T-cell (primary cell): ENCODE data around the gene MAP3K4.

GRCh38 chr6:160035497-160036232 lies 66.8 kb downstream of the IGF2R start:
- PRO-cap, 7 experiments, result no peak in any of the 7 experiments

GRCh38 chr6:160057492-160058152 lies 64.0 kb upstream of the SLC22A1 start:
- PRO-cap, 7 experiments, result no peak in any of the 7 experiments

- PRO-cap, 7 experiments, result no peak in any of the 7 experiments
These were observed 51.9 kb upstream of the SLC22A1 start for GRCh38 chr6:160069601-160070223.

DNA sequence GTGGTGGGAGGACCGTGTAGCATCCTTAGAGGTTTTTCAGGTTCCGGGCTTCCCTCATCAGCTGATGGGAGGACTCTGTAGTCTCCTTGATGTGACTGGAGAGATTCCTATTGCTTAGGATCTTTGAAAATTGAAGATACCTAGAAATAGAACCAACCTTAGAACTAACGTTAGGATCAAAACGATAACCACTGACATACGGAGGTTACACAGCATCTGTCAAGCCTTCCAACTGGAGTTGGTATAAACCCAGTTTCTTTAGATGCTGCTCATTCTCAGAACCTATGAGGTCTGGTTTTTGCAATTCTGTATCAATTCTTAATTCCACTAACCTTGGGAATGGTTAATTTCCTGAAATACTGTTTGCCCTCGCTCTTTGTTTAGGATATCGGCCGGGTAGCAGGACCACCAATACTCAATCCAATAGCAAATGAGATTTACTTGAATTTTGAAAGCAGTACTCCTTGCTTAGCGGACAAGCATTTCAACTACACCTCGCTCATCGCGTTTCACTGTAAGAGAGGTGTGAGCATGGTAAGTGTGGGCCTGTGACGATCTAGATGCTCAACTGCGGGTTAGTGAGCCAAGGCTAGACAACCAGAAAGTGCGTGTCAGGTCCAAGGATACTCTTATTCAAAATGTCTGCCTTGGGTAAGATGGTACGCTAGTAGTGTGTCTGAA lies 46.0 kb upstream of the SLC22A1 start:
- PRO-cap, 7 experiments, result no peak in any of the 7 experiments

DNA sequence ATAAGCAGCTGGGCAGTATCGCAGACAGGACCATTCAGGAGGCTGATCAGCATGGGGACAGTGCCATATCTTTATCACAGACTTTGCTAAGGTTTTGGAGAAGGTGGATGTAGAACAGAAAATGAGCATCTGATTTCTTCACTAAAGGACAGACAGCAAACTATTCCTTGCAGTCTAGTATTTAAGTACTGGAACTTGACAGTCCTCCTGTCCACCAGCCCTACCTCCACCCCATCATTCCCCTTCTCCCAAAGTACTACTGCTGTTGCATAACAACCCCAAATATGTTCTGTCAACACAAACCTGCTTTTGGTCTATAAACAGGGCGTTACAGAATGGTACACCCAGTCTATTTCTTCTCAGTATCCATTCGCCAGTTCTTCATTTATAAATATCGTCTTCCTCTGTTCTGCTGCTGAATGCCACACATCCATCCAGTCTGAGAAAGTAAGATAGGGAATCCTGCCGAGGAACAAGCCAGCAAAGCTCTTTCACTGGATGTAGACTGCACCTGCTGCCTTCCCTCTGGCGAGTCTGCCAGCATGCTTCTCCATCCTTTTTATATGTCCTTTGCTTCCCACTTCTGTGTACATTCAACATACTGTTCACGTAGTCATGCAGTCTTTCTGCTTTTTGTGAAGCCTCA lies 27.6 kb upstream of the SLC22A1 start:
- PRO-cap, 7 experiments, result no peak in any of the 7 experiments

GRCh38 chr6:160108770-160109675 lies 12.6 kb upstream of the SLC22A1 start:
- PRO-cap, 7 experiments, result no peak in any of the 7 experiments

DNA sequence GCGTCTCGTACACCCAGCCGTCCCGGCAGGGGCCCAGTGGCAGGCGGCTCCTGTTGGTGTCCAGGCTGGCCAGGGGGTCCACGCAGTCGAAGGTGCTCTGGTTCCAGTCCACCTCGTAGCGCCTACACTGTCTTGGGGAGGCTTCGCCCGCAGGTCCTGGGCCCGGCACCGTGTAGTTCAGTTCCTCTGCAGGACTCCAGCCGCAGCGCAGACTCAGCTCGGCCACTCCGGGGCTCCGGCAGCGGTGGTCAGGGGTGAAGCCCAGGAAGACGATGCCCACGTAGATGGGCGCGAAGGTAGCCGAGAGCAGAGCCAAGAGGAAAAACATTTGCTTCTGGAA lies 284 bp downstream of the SLC22A2 start:
- PRO-cap, 7 experiments, result no peak in any of the 7 experiments

GRCh38 chr6:160301269-160301603 lies 42.6 kb upstream of the SLC22A2 start:
- PRO-cap, 7 experiments, result no peak in any of the 7 experiments

DNA sequence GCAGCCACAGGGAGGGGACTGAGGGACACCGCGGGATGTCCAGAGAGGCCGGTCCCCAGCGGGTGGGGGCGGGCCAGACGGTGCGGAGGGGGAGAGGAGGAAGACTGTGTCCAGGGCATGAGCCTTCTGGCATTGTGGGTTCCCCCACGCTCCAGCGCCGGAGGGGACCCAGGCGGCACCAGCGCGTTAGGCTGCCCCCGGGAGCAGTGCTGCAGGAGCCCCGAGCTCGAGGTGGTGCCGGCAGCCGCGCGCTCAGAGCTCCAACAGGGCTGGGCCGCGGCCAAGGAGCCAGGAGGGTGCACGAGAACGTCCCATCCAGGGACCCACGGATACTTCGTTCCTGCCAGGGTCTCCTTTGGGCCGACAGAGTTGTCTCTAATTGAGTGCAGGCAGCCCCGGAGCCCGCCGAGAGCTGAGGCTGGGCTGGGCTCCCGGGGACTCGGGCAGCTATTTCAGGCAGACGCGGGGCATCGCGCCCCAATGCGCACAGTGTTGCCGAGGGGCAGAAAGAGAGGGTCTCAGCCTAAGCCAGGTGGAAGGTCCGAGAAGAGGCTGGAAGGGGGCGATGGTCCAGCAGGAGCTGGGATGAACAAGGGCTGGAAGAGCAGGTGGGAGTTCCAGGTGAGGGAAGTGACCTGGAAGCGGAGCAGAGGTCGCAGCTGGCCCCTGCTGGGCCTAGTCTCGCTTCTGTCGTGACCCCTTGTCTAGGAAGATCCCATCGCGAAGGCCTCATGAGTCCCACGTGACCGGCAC lies 14.6 kb downstream of the SLC22A3 start:
- PRO-cap, 7 experiments, result no peak in any of the 7 experiments

DNA sequence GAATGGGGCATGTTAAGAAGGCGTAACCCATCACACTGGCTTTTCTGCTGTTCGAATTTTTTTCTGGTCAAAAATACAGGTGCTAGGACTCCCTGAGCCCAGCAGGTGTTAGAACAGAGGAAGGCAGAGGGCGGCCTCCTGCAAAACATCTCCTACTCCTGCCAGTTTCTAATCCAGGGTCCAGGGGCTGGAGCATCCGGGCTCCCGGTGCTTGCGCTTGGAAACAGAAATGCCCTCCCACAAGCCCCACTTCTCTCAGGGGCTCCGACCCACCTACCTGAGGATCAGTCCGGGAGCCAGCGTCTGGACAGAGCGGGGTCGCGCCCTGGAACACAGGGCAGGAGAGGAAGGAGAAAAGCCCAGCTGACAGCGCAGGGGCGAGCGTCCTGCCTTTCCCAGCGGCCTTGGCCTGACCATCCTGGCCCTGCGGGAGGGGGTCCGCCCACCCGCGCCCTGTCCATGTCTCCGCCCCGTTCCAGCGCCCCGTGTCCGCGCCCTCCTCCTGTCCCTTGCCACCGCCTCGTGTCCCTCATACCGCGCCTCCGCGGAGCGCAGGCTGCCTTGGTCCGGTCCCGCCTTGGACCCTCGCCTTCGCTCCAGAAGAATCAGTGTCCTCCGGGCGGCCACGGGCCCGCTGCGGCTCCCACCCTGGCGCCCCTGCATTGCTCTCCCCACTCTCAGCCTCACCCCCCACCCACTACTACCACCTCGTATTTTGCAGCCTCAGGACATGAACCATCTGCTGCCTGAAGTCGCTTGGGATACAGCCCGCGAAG lies 14.9 kb upstream of the LPA start:
- PRO-cap, 7 experiments, result no peak in any of the 7 experiments

GRCh38 chr6:160726842-160727117 lies 24.7 kb downstream of the PLG start:
- PRO-cap, 7 experiments, result no peak in any of the 7 experiments

GRCh38 chr6:160740631-160741587 lies 38.9 kb downstream of the PLG start:
- PRO-cap, 7 experiments, result no peak in any of the 7 experiments

- PRO-cap, 7 experiments, result no peak in any of the 7 experiments
These were observed 71.8 kb upstream of the MAP3K4 start for GRCh38 chr6:160919569-160920273.

GRCh38 chr6:160927070-160927406 lies 64.5 kb upstream of the MAP3K4 start:
- PRO-cap, 7 experiments, result no peak in any of the 7 experiments

DNA sequence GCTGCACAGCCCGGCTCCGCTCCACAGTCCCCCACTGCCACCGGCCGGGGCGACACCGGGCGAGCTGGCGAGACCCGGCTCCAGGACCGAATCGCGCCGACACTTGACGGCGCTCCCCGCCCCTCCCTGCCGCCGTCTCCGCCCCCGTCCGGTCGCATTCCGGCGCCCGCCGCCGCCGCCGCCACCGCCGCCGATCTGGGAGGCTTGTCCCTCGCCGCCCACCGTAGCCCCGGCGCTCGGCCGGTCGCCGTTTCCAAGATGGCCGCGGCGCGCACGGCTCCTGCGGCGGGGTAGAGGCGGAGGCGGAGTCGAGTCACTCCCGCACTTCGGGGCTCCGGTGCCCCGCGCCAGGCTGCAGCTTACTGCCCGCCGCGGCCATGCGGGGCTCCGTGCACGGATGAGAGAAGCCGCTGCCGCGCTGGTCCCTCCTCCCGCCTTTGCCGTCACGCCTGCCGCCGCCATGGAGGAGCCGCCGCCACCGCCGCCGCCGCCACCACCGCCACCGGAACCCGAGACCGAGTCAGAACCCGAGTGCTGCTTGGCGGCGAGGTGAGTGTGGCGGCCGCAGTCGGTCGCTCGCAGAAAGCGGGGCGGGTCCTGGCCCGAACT lies at the start of gene MAP3K4:
Gene MAP3K4 (plus strand): TSS at position 235 of the 609 bp plus-strand sequence.
- PRO-cap, 7 experiments, result peak in 7 of 7 experiments; most common plus-strand start position 324 of the sequence (in 7); most common minus-strand start position 93 of the sequence (in 6)

DNA sequence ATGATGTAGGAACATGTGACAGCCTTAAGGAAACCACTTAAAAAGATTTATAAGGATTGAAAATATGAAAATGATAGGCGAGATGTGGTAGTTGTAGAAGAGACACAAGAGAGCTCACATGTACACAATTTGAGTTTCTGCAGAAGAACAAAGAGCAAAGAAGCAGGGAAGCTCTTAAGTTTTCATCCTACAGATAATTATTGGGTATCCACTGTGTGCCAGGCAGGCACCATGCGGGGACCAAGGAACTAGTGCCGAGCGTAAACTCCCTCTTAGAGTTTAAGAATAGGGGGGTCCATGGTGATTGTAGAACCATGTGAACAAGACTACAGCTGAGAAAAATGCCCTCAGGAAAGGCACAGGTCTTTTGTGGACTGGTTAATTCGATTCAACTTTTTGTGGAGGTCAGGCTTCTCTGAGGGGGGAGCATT lies 85.0 kb downstream of the MAP3K4 start:
- PRO-cap, 7 experiments, result peak in 7 of 7 experiments; most common plus-strand start position 76 of the sequence (in 7)

DNA sequence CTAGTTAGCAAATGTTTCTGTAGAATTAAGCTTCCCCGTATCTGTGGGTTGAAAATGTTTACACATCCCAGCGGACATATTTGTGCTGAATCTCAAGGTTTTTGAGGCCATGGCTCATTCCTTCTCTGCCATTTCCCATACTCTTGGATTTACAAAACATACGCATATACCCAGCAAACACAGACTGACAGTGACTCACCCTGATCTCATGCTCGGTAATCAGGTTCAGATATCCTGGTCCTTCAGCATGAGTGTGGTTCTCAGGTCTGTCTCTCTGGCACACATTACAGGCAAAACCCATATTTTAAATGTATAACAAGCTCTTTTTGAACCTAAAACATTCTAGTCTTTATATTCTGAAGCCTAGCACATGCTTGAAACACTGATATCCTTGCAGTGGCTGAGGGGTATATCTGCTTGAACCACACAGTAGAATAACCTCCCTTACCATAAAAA lies 58.6 kb downstream of the AGPAT4 start:
- PRO-cap, 7 experiments, result no peak in any of the 7 experiments

- PRO-cap, 7 experiments, result no peak in any of the 7 experiments
These were observed 85.4 kb upstream of the AGPAT4 start for GRCh38 chr6:161359099-161359883.

DNA sequence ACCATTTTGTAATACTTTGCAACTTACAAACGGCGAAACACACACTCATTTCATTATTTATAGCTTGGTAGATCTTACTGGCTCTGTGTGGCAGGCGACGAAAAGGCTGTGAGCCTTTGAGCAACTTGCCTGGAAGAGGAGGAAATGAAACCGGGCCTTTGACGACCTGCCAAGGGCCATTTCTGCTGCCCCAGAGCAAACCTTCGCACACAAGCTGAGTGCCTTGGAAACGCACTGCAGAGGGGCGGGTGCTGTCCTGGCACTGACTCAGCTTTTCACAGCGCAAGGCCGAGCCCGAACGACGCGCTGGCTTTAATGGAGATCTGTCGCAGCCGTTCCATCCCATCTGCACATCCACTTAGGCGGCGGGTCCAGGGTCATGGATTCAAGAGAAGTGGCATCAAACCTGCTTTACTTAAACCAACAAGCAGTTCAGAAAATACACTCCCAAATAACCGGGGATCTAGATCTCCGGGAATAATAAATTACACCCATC lies 101.7 kb upstream of the AGPAT4 start:
- PRO-cap, 7 experiments, result no peak in any of the 7 experiments

GRCh38 chr6:162361483-162361762 lies 366.1 kb downstream of the PRKN start:
- PRO-cap, 7 experiments, result no peak in any of the 7 experiments